ENCODE data around the gene LRRC70.

GRCh38 chr5:62323835-62324883 is 18.2 kb downstream of the KIF2A start:
- PRO-cap = no peak

- PRO-cap = no peak
Observed at GRCh38 chr5:62387691-62388987, 15.6 kb downstream of the DIMT1 start.

- PRO-cap = unidirectional peak, plus-strand start at chr5:62578844
Observed at GRCh38 chr5:62578520-62579083, at the start of gene LRRC70. LRRC70 (plus strand) TSS chr5:62578819.

DNA sequence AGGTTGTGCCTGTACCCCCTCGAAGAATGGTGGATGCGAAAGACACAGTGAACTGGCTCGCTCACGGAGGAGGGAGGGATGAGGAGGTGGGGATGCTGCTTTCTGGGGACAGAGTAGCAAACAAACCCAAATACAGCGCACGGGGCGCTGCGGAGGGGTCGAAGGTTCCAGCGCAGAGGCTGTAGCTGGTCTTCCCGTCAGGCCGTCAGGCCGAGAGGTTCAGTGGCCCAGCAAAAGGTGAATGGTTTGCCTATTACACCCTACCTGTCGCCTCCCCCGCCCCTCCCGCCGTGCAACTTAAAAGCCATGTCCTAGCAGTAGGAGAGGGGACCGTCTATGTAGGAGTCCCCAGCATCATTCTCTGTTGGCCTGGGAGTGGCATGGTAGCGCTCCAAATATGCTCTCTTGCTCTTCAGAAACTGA is 1.2 kb downstream of the RGS7BP start:
- PRO-cap = no peak

DNA sequence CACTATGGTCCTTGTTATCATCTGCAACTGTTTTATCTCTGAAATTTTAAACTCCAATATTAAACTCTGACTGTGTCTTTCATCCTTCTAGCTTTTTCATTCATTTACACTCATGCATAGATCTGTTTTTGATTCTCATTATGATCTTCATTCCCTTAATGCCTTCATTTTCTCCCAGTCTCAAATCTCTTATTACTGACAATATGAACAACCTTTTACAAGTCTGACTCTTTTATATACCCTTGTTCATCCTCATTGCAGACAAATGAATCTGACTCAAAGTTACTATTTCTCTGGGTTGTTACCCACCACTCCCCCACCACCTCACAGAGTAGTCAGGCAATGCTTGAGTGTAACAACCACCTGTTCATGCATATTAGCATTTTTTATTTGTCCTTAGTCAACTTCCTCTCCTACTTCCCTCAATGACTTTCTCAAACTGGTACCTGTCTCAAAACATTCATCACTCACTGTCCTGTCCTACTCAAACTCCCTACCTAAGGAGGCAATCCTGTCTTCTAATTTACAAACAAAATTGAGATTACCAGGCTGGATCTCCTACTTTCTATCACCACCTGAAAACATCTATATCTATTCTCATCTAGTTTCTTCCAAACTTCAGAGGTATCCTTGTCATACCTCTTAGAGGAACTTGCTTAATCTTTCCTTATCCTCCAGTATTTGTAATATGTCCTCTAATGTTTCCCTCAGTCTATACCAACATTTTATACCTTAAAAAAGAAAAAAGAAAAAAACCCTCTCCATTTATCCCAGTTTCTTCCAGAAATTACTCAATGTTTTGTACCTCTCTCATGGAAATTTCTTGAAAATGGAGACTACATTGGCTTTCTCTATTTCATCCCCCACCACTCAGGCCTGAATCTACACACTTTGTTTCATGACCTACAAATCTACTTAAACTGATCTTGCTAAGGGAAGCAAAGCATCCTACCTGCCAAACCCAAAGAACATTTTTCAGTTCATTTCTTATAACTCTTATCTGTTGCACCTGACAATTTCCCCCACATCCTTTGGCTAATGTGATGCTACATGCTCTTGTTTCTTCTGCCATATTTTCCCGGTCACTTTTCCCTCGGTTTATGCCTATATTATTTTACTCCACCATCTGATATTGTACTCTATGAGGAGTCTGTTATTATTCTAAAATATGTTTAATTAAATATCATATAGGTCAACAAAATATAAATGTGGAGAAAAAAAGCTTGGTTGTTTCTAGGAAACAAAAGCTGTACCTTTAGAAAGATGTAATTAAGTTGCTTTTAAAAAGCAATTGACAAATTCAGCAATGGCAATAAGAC is 17.9 kb downstream of the SREK1IP1 start:
- PRO-cap = no peak

DNA sequence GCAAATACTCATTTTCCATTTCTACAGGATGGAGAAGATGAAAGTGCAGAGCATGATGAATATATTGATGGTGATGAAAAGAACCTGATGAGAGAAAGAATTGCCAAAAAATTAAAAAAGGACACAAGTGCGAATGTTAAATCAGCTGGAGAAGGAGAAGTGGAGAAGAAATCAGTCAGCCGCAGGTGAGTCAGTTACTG is 35.4 kb downstream of the CWC27 start:
- PRO-cap = no peak

DNA sequence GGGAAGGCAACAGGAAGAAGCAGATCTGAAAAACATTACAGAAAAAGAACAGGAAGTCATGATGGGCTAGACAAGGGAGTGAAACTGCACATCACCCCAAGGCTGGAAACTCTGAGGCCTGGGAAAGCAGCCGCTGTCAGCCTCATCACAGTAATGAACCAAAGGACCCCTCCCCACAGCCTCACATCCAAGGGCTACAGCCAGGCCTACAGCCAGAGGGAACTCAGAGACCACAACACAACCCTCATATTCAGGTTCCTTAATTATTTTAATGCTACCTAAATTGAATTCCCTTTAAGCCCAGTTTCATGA is 258.5 kb downstream of the CWC27 start:
- PRO-cap = unidirectional peak, plus-strand start at position 107 of the sequence

DNA sequence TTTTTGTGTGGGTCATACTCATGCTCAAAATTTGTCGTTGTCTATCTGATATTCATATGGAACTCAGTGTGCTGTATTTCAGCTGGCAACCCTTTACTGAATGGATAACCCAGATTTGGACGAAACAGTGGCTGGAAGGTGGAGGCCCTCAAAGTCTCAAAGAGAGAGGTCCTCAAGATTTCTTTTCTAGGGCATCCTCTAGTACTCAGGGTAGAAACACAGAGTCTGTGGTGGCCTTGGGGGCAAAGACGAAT is 333.6 kb downstream of the CWC27 start:
- PRO-cap = no peak

DNA sequence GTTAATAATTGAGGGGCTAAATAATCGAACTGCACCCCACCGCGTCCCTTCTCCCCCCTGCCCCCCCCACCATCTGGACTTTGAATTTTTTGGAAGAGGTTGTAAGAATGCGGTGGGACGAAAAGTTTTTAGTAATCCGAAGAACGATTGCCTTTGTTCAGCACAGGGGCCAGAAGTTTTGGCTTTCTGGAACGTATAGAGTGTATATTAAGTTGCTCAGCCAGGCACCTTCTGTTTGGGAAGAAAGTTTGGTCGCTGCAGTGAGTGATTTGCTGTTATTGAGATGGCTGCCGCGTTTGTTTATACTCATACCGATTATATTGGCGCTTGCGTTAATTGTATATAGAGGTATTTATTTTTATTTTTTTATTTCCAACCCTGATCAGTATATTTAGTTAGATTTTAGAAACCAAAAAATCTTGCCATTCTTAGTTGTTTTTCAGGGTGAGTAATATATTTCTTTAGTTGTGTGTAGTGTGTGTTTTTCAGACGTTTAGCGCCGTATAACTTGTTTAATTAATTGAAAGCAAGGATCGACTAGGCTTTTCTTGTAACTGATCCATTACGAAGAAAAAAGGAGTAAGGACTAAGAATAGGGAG is 663 bp downstream of the ERBIN start:
- PRO-cap = unidirectional peak, minus-strand start at position 233 of the sequence

DNA sequence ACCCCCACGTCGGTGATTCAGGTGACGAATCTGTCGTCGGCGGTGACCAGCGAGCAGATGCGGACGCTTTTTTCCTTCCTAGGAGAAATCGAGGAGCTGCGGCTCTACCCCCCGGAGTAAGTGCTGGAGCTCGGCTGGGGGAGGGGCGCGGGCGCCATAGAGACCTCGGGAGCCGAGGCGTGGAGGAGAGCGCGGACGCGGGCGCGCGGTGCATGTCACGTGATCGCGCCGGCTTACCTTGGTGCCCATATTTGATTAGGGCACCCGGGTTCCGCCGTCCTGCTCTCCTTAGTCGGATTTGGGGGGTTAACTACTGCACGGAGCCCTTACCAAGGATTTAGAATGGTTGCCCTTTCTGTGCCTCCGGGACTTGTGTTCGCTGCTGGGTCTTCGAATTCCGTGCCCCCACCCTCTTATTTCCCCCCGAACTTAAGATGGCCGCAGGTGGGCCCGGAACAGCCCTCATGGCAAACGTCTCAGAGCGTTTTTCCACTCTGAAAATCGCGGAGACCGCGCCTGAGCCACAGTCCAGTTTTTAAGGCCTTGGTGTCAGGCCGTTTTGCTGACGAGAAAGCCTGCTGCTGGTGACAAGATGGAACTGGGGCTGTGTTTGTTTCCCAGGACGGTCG is 436 bp downstream of the SREK1 start:
- PRO-cap = bidirectional peak, plus-strand start at position 432 of the sequence, minus-strand start at position 117 of the sequence

GRCh38 chr5:66153739-66154245 is 9.7 kb downstream of the SREK1 start:
- PRO-cap = no peak

GRCh38 chr5:66180740-66181106 is 36.6 kb downstream of the SREK1 start:
- PRO-cap = no peak

GRCh38 chr5:66333145-66333559 is 189.1 kb downstream of the SREK1 start:
- PRO-cap = no peak

DNA sequence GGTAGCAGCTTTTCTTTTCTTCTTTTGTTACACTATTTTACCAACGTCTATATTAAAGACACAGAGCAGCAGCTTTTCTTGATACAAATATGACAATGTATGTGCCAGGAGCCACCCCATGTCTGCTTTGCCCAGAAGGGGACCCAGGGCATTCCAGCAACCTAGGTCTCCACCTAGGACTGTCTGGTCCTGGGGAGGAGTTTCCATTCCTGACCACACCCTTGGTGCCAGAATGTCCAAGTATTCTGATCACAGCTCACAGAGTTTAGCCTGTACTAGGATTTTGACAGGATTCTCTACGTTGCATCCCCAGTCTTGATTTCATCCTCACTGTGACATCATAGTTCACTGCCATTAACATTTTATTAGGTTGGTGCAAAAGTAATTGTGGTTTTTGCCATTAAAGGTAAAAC is 224.7 kb downstream of the SREK1 start:
- PRO-cap = no peak

- PRO-cap = no peak
Observed at GRCh38 chr5:67012140-67012809, 184.3 kb downstream of the CD180 start.

DNA sequence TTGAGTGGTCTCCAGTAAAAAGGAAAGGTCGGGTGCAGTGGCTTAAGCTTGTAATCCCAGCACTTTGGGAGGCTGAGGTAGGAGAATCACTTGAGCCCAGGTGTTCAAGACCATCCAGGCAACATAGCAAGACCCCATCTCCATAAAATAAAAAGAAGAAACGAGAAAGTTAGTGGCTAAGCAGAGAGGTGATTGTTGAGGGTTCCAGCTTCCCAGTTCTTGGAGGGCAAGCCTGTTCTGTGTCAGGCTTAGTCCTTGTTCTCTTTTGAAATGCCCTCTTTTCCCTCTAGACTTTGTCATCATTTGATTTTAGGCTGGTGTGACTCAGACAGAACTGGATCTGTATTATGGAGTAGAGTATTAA is 159.5 kb downstream of the CD180 start:
- PRO-cap = no peak

GRCh38 chr5:67062846-67063553 is 133.6 kb downstream of the CD180 start:
- PRO-cap = bidirectional peak, plus-strand start at chr5:67063319, minus-strand start at chr5:67063158

GRCh38 chr5:67304625-67305005 is 108.0 kb upstream of the CD180 start:
- PRO-cap = no peak

DNA sequence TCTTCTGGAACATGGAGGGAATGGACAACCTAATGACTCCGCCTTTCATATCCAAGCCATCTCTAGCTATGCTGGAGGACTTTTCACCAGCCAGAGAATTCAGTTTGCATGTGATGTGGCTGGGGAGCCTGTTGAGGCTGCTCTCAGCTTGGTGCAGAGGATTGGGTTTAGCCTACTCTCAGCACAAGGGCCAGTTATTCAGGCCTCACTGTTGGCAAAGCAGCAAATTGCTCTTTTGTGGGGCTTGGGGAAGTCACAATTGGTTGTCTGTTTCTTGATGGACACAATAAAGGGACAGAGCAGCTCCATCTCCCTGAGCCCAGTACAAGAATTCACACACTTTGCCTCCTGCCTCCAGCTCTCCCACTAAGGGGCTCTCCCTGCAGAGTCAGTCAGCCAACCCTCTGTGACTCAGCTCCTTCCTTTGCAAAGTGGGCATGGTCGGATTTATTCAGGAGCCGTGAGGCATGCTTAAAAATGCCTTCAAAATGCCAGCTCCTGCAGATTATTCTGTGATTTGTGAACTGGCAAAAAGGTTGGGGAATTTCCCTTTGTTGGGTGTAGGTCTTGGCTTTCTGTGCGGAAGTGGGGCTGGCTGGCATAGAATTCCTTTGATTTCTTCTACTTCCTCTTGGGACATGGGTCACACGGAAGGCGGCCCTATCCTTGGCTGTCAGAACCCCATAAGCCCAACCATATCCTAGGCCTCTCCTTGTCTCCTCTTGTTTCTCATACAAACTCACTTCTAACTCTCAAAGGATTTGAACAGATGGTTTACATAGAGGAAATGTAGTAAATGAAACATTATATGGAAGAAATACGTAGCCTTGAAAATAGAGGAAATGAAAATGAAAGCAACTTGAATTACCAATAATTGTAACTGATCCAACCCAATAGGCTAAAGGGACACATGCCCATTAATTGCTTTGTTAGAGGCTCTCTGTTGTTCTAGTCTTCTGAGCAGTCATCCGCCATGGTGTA is 118.7 kb upstream of the CD180 start:
- PRO-cap = no peak

DNA sequence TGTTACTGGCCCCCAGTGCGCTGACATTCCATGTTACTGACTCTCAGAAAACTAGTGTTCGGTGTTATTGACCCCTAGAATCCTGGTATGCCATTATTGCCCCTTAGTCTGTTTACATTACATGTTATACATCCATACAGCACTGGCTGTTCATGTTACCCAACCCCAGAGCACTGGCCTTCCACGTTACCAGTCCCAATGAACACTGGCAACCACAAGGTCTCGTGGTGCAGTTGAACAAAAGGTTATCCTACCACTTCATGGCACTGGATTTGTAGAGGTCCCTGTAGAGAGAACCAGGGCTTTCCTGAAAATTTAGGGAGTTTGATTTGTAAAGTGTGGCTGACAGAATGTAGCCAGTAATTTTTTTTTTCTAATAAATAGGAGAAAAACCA is 278.3 kb upstream of the CD180 start:
- PRO-cap = no peak

Data from bronchial lymph node (tissue), 1 donor.